SK-MEL-5 (cell line): ENCODE measurements around the gene ANK3.

RAMPAGE:
- cytosol, long total RNA: no peak
- long total RNA: no peak
- nucleus, long total RNA: no peak
Measured at GRCh38 chr10:60144799-60145371, 238.5 kb upstream of the CCDC6 start.

DNA sequence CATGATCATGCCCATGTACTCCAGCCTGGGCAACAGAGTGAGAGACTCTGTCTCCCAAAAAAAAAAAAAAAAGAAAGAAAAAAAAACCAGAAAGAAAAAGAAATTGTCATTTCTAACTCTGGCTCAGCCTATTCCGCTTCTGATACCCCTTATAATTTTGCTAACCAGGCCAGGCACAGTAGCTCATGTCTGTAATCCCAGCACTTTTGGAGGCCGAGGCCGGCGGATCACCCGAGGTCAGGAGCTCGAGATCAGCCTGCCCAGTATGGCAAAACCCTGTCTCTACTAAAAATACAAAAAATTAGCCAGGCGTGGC lies 213.4 kb downstream of the ANK3 start:
RAMPAGE:
- cytosol, long total RNA: no peak
- long total RNA: no peak
- nucleus, long total RNA: no peak

RAMPAGE:
- cytosol, long total RNA: no peak
- long total RNA: no peak
- nucleus, long total RNA: no peak
Measured at GRCh38 chr10:60285530-60285945, 104.1 kb downstream of the ANK3 start.

GRCh38 chr10:60389622-60390127 lies at the start of gene ANK3:
ANK3 (minus strand) TSS chr10:60389875.
RAMPAGE:
- cytosol, long total RNA: no peak
- long total RNA: no peak
- nucleus, long total RNA: no peak

GRCh38 chr10:60572290-60573231 lies 182.9 kb upstream of the ANK3 start:
RAMPAGE:
- cytosol, long total RNA: no peak
- long total RNA: no peak
- nucleus, long total RNA: no peak

DNA sequence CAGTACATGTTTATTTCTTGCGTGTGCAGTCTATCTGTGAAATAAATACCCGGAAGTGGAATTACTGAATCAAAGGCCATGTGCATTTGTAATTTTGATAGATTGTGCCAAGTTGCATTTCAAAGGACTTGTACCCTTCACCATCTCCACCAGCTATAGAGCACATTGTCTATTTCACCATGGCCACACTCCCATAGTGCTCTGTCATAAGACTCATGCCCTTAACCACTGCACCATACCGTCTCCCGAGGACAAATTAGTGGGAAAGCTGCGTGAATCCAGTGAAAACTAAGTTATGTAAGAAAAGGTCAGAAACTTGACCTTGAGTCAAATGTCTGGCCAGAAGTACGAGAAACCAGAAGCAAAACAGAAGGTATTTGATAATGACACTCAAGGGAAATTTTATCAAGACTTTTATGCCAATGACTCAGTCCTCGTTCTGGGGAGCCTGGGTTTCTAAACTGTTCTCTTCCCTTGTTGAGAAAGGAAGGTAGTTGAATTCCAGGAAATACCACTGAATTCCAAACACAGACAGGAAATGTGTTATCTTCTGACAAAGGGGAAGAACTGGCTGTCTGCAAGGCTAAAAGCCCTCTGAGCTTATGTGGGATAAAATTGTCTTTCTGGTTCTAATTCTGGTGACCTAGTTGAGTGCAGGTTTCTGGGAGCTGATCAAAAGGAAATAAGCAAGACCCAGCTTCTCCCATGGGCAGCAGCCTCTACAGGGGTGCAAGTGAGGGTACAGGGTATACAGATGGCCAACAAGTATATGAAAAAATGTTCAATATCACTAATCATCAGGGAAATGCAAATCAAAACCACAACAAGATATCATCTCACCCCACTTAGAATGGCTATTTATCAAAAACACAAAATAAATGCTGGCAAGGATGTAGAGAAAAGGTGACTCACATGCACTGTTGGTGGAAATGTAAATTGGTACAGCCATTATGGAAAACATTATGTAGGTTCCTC lies 49.7 kb downstream of the CDK1 start:
RAMPAGE:
- cytosol, long total RNA: no peak
- long total RNA: no peak
- nucleus, long total RNA: no peak

DNA sequence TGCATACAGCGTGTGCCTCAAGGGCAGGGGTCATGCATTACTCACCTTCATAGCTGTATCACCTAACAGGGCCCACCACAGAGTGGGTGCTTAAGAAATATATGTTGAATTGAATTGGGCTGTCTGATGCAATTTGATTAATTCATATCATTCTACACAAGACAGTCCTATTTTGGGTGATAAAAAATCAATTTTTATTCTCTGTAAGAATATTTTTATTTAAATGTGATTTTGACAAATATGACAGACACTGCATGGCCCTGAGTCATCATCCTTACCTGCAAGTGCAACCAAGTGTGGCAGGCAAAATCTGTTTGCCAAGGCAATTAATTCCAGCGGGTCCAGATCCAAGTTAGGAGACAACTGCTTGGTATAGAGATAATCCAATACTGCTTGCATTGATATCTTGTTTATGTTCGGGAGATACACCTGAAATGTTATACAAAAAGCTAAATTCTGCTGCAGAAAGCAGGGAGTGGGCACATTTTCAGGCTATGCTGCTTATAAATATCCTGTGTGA lies 66.3 kb downstream of the RHOBTB1 start:
RAMPAGE:
- cytosol, long total RNA: no peak
- long total RNA: no peak
- nucleus, long total RNA: no peak

RAMPAGE:
- cytosol, long total RNA: no peak
- long total RNA: no peak
- nucleus, long total RNA: no peak
Measured at GRCh38 chr10:60901760-60902214, 42.2 kb downstream of the RHOBTB1 start.

RAMPAGE:
- cytosol, long total RNA: no peak
- long total RNA: no peak
- nucleus, long total RNA: no peak
Measured at GRCh38 chr10:60914518-60915091, 29.4 kb downstream of the RHOBTB1 start.

DNA sequence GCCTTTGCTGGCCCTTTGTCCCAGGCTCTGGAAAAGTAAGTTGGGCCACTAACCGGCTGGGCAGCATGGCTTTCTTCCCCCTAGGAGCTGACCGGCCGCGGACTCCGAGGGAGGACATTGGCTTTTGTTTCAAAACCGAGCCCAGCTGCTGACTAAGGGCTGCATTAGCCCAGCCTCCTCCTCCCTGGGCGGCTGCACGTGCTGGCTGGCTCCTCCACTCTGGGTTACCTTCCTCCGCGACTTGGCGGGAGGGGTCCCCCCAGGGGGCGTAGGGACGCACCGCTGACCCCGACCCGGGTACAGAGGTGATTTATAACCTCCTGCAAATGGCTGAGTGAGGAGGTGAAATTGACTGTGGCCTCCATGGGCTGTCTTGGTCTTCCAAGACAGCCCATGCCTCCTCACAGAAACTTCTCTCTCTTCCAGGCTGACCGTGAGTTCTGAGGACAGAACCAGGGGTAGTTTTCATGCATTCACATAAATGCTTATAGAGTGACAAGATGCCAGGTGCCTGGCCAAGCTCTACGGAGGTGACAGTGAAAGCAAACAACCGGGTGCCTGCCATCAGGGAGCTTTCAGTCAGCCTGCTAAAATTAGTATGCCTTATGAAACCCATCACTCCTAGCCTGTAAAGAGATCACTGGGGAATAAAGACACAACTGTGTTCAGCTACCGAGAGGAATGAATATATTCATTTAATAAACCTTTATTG lies 768 bp upstream of the RHOBTB1 start:
RAMPAGE:
- cytosol, long total RNA: no peak
- long total RNA: no peak
- nucleus, long total RNA: start-site peak on the minus strand centred at position 171 of the sequence, 181 bp wide, 31 and 14 reads in 2 replicates

DNA sequence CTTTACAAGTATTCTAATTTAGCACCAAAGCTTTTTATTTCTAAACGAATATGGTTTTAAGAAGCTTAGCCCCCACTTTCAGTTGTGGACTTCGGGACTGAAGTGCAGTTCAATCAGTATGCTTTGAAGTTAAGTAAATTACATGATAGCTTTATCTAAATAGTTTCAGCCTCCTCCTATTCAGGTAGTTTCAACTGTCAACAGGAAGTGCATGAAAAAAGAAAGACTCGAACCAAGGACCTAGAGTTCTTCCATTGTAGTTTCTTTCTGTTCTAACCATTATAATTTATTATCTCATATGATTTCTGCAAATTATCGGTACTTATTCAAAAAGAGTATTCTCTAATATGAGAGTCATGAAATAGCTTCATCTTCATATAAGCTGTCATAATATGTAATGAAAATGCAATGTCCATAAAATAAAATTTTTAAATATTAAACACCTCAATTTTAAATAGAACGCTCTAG lies 90.1 kb downstream of the CABCOCO1 start:
RAMPAGE:
- cytosol, long total RNA: no peak
- long total RNA: no peak
- nucleus, long total RNA: no peak

DNA sequence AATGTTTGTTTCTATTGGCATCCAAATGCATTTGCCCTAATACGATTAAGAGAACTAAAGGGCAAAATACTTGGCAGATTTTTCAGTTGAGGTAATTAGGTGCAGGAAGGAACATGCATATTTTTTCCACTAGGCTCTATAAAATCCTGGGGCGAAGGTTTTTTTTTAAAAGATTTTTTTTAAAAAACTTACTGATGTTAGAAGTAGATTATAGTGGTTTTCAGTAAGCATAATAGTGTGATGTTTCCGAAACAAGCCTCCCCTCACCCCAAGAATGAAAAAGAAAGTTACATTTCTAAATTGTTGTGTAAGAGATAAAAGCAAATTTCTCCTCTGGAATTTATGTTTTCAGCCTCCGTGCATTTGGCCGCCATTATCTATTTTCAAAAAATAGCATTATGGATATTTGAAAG lies 92.6 kb downstream of the ARID5B start:
RAMPAGE:
- cytosol, long total RNA: no peak
- long total RNA: no peak
- nucleus, long total RNA: no peak

GRCh38 chr10:62021720-62021973 lies 120.1 kb downstream of the ARID5B start:
RAMPAGE:
- cytosol, long total RNA: no peak
- long total RNA: no peak
- nucleus, long total RNA: no peak

RAMPAGE:
- cytosol, long total RNA: no peak
- long total RNA: no peak
- nucleus, long total RNA: no peak
Measured at GRCh38 chr10:62057203-62057849, 155.8 kb downstream of the ARID5B start.

GRCh38 chr10:62244856-62245337 lies 23.7 kb downstream of the RTKN2 start:
RAMPAGE:
- cytosol, long total RNA: no peak
- long total RNA: no peak
- nucleus, long total RNA: no peak

RAMPAGE:
- cytosol, long total RNA: no peak
- long total RNA: no peak
- nucleus, long total RNA: no peak
Measured at GRCh38 chr10:62267924-62268542, 611 bp downstream of the RTKN2 start.

RAMPAGE:
- cytosol, long total RNA: no peak
- long total RNA: no peak
- nucleus, long total RNA: no peak
Measured at GRCh38 chr10:62451012-62451682, 77.0 kb downstream of the ZNF365 start.

GRCh38 chr10:62541592-62542344 lies 167.6 kb downstream of the ZNF365 start:
RAMPAGE:
- cytosol, long total RNA: no peak
- long total RNA: no peak
- nucleus, long total RNA: no peak

RAMPAGE:
- cytosol, long total RNA: no peak
- long total RNA: no peak
- nucleus, long total RNA: no peak
Measured at GRCh38 chr10:62631945-62633323, 172.1 kb upstream of the ADO start.

DNA sequence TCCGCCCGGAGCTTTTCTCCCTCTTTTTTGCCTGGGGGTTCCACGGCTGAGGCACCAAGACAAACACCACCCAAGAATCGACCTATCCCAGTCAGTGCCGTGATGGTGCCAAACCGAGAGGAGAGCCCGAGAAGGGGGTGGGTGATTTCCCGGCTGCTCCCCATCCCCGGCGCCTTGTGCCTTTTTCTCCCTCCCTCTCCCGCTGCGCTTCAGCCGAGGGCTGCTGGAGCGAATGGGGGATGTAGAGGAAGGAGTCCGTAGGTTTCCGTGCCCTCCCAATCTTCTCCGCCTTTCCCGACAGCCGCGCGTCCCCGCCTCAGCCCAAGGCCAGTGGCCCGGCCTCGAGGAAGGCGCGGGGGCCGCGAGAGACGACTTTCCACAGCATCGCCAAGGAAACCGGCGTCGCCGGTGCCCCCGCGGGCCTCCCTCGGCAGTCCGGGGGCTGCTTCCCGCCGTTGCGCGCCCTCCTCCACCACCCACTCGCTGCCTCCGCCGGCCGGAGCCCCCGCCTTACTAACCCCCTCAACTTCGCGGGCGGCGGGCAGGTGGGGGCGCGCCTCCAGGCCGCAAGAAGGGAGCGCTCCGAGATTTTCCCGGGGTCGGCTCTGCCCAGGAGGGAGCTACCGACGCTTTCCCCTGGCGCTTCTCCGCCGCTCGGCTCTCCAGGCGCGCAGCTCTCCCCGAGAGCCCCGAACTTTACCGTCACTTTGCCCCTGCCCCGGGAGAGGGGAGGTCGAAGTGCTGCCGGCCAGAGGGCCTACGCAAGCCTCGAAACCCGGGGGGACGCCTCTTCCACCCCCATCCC lies 1.2 kb downstream of the EGR2 start:
RAMPAGE:
- cytosol, long total RNA: no peak
- long total RNA: no peak
- nucleus, long total RNA: no peak